ENCODE data around the genes FAM98B, PLCB2 and IVD.

GRCh38 chr15:38068894-38069490 is 134.6 kb downstream of the TMCO5A start:
- RRBS: no CpG with 5 or more reads among the region's 8 CpGs

- RRBS: no CpG with 5 or more reads among the region's 8 CpGs
These were observed 122.4 kb upstream of the SPRED1 start for GRCh38 chr15:38130219-38130615.

DNA sequence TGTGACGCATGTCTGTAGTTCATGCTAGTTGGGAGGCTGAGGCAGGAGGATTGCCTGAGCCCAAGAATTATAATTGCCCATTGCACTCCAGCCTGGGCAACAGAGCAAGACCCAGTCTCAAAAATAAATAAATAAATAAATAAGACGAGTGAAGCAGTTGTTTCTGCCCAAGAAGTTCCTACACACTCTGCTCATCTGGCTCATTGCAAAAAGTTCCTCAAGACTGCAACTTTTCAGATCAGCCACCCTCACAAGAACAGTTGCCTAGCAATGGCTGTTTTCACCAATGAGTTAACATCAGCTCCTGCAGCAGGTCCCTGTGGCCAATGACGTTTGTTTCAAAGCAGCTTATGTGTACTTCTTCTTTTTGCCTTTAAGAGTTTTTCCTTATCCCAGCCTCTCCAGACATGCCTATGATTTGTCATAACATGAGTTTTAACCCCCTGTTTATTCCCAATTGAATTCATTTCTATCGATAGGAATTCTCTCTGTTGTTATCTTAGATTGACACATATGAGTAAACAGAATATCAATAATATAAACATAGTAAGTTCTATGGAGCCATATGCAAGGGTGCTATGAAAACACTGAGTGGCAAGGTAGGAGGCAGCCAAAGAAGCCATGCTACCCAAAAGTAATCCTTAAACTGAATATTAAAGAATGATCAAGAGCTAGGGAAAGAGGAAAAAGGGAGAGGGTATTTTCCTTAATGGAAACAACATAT is 118.3 kb upstream of the SPRED1 start:
- RRBS: no CpG with 5 or more reads among the region's 4 CpGs

GRCh38 chr15:38453593-38454725 is at the start of gene FAM98B:
Gene FAM98B (plus strand): TSS chr15:38454127.
- RRBS: 1% methylated on average over 26 of the region's 57 CpGs

DNA sequence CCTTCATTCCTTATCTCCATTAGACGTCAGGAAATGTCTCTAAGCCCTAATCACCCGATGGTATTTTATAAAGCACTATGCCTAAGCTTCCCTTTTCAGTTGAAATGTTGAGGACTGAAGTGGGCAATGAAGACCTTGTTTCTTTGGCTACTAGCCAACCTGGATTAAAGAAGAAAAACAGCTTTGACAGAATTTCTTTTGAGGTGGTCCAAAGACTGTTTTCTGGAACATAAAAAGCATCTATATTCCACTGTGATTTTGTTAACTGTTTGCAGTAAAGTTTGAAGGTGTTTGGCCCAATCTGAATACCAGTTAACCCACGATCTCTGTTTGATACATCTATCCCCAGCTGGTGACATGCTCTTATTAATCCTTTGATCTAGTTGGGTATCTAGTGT is 263.8 kb upstream of the RASGRP1 start:
- RRBS: no CpG with 5 or more reads among the region's 3 CpGs

GRCh38 chr15:39363575-39364183 is 217.2 kb upstream of the THBS1 start:
- RRBS: no CpG with 5 or more reads among the region's 8 CpGs

- RRBS: no CpG with 5 or more reads among the region's 2 CpGs
These were observed 147.5 kb upstream of the THBS1 start for GRCh38 chr15:39433445-39433777.

- RRBS: no CpG with 5 or more reads among the region's 9 CpGs
These were observed 114.3 kb upstream of the THBS1 start for GRCh38 chr15:39466574-39467035.

GRCh38 chr15:40044939-40045479 is 6.0 kb upstream of the SRP14 start:
- RRBS: no CpG with 5 or more reads among the region's 20 CpGs

GRCh38 chr15:40047251-40048247 is 8.6 kb upstream of the SRP14 start:
- RRBS: 4% methylated on average over 3 of the region's 16 CpGs

DNA sequence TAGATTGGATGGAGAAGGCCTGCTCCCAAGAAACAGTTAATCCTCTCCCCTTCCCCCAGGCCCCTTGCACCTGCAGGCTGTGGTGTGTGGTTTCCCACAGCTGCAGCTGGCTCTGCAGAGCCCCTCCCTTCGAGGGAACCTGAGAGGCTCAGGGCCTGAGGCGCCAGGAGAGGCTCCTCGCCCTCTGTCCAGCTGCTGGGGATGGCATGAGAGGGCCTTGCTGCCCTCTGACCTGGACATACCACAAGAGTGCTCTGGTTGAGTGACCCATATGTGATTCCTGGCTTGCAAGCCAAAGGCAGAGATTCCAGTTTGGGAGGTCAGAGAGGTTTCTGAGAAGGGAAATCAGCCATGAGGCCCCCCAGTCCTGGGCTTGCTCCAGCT is 15.8 kb upstream of the SRP14 start:
- RRBS: no CpG with 5 or more reads among the region's 3 CpGs

GRCh38 chr15:40092637-40093310 is 15.9 kb downstream of the BMF start:
- RRBS: no CpG with 5 or more reads among the region's 8 CpGs

DNA sequence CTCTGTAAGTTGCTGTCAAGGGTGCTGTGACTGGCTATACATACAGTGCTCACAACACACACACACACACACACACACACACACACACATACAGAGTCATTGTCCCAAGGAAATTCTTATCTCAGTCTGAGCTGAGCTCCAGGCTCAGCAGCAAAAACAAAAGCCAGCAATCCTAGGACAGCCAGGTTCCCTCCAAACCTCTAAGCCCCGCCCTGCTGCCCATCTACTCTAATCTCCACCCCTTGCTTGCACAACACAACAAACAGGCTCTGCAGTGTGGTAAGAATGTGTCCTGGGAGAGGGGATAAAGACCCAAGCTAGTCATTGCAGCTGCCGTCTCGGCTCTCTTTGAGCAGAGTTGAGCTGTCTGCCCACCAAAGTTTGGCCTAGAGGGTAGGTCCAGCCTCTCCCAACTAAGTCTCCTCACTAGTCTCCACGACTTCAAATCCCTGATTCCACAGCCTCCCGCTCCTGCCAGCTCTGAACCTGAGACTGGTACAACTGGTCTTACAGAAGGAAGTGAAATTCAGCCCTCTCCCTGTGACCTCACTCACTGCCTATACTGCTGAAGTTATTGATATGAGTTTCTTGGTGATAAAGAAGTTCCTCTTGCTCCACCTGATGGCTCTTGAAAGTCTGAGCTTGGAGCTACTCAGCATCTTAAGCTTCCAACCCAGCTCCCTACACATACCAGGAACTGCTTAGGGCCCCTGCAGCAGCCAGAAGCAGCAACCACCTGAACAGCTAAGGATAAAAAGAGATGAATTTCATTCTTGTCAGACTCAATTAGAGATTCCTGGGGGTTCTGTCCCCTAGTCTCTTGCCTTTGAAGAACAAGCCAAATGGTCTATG is 2.0 kb downstream of the BMF start:
- RRBS: no CpG with 5 or more reads among the region's 5 CpGs

DNA sequence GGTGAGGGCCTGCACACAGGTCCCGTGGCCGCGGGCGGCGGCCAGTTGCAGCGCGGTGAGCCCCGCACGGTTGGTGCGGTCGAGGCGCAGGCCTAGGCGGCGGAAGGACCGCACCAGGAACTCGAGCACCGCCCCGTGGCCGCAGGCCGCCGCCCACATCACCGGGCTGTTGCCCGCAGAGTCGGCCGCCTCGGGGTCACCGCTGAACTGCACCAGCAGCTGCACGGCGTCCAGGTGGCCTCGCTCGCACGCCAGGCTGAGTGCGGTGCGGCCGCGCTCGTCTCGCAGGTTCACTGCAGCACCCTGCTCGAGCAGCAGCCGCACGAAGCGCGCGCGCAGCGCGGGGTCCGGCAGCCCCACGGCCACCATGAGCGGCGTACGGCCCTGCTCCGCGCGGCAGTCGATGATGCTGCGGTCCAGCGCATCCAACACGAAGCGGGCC is 778 bp downstream of the ANKRD63 start:
- RRBS: no CpG with 5 or more reads among the region's 60 CpGs

DNA sequence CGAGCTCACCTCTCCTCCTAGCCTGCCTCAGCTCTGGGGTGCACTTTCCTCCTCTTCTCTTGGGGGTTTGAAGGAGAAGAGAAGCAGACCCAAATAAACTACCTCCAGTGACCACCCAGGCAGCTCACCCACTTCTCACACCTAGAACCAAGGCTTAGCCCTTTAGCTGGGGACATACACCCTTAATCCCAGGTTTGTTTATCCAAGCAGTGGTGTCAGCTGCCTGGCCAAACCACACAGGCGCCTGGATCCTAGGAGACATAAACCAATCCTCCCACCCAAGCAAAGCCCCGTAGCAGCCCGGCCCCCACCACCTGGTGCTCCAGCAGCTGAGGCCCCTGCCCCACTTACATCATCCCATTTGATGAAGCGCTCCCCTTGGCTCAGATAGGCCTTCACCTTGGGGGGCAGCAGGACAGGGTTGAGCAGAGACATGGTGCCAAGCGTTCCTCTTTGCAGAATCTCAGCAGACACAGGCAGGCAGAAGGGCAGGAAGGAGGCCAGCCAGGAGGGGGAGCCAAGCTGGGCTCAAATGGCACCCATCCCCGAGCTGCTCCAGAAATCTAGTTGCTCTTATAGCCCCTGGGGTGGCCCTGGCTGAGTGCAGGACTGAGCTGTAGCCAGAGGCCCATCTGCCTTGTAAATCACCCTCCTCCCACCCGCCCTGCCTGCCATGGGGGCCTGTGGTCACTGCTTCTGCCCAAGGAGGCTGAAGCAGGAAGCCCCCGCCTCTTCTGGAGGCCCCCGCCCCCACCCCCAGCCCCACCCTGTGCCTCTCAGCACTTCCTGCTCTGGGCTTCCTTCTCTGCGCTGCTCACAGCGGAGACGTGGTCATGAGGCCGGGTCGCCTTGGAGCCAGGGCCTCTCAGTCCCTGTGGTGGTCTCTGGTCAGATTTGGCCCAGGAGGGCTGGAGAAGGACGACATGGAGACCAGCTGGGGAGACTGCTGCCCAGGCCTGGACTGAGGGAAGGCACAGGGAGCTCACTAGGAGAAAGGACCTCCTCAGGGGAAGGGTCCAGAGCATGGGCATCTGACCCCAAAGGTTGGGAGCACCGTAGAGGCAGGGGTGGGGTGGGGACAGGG is at the start of gene PLCB2:
Gene PLCB2 (minus strand): TSS at position 698 of the 1,084 bp plus-strand sequence.
- RRBS: no CpG with 5 or more reads among the region's 17 CpGs

DNA sequence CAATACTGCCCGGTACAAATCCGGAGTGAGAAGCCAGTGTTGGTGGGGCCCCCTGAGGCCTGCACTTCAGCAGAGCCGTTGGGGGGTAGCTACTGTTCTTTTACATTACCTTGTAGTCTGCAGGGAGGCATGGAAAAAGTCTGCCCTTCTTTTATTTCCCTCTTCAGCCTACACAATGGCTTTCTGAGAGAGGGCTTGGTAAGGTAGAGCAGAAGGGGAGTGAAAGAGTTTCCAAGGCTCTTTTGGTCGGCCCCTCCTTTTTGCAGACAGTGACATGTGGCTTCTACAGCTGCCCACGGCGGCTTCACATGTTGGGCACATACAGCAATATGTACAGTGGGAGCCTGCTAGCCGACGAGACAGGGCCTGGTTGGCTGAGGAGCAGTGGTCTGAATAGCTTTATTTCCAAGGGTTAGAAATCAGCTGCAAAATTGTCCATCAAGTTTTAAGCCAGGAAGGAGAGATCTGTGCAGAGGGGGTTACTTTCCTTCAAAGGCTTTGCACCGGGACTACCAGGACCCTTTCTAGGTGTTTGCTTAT is 4.0 kb downstream of the INAFM2 start:
- RRBS: no CpG with 5 or more reads among the region's 9 CpGs

DNA sequence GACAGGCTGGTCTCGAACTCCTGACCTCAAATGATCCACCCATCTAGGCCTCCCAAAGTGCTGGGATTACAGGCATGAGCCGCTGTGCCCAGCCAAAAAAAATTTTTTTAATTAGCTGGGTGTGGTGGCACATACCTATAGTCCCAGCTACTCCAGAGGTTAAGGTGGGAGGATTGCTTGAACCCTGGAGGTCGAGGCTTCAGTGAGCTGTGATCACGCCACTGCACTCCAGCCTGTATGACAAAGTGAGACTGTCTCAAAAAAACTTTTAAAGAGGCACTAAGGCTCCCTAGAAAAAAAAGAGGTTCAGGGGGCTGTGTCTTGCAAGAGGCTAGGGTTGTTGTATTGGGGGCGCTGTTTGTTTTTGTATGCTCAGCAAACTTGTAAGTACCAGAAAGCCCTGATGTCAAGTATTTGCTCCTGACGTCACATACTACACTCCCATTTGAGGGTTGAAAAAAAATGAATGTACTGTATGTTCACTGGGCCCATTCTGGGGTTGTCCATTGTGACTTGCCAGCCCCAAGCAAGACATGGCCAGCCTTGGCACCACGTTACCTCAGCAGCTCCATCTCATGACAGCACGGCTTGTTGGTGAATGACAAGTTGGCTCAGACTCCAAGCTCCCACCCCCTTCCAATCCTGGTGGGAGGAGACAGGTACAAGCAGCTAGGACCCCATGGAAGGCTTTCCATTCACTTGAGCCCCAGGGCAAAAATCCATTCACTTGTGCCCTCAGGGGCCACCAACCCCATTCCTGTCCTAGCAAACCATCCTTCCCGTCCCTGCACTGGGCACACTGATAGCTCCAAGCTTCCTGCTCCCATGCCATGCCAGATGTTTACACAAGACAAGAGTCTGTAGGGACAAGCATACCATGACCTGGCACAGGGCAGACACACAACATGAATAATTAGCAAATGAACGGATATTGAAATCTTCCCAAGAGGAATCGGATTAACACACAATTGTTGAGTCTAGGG is 1.4 kb downstream of the PHGR1 start:
- RRBS: no CpG with 5 or more reads among the region's 11 CpGs

GRCh38 chr15:40358648-40359426 is 818 bp downstream of the DISP2 start:
- RRBS: 12% methylated on average over 3 of the region's 22 CpGs

DNA sequence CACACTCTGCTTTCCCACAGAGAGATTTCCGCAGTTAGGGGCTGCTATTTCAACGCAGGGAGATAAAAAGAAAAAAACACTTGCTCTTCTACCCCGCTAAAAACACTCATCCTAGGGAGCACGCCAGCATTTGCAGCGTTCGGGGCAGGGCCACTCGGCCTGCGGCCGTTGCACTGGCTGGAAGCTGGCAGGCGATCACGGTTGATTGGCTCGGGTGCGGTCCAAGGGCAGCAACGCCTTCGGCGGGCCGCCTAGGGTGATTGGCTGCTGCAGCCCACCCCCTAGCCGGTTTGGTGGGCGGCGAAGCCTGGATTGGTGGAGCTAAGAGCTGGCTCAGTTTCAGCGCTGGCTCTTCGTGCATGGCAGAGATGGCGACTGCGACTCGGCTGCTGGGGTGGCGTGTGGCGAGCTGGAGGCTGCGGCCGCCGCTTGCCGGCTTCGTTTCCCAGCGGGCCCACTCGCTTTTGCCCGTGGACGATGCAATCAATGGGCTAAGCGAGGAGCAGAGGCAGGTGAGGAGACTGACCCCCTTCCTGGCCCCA is at the start of gene IVD:
Gene IVD (plus strand): TSS at position 336 of the 542 bp plus-strand sequence.
- RRBS: no CpG with 5 or more reads among the region's 37 CpGs

Data from NB4 (cell line).